Body of pancreas (tissue), 2 donors: ENCODE measurements around the genes TRAM1L1 and PDE5A.

DNA sequence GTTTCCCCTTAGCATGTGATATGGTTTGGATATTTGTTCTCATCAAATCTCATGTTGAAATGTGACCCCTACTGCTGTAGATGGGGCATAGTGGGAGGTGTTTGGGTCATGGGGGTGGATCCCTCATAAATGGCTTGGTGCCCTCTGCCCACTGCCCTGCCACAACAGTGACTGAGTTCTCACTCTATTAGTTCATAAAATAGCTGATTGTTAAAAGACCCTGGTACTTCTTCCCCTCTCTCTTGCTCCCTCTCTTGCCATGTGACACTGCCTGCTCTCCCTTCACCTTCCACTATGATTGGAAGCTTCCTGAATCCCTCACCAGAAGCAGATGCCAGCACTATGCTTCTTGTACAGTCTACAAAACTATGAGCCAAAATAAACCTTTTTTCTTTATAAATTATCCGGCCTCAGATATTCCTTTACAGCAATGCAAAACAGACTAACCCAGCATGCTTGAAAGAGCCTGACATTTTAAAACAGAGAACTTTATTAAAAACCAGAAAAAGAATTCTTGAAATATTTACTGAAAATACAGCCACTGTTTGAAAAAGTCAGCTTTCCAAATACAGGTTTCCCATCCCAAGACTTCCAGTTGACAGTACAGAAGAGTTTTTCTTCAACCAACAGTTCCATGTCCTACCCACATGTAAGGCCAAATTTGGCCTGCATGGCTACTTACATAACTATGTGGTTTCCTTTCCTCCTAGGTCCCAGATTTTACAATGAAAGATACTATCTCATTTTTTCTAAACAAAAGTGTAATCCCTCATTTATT is 182.0 kb downstream of the CAMK2D start:
- PRO-cap, result no peak
- RAMPAGE, long total RNA, 2 experiments, result no peak in any of the 2 experiments

- PRO-cap, result no peak
- RAMPAGE, long total RNA, 2 experiments, result no peak in any of the 2 experiments
Observed at GRCh38 chr4:113608695-113609617, 152.6 kb downstream of the CAMK2D start.

- PRO-cap, result no peak
- RAMPAGE, long total RNA, 2 experiments, result no peak in any of the 2 experiments
Observed at GRCh38 chr4:113684492-113684688, 77.1 kb downstream of the CAMK2D start.

GRCh38 chr4:113758454-113759021 is 3.0 kb downstream of the CAMK2D start:
- PRO-cap, result no peak
- RAMPAGE, long total RNA, 2 experiments, result no peak in any of the 2 experiments

DNA sequence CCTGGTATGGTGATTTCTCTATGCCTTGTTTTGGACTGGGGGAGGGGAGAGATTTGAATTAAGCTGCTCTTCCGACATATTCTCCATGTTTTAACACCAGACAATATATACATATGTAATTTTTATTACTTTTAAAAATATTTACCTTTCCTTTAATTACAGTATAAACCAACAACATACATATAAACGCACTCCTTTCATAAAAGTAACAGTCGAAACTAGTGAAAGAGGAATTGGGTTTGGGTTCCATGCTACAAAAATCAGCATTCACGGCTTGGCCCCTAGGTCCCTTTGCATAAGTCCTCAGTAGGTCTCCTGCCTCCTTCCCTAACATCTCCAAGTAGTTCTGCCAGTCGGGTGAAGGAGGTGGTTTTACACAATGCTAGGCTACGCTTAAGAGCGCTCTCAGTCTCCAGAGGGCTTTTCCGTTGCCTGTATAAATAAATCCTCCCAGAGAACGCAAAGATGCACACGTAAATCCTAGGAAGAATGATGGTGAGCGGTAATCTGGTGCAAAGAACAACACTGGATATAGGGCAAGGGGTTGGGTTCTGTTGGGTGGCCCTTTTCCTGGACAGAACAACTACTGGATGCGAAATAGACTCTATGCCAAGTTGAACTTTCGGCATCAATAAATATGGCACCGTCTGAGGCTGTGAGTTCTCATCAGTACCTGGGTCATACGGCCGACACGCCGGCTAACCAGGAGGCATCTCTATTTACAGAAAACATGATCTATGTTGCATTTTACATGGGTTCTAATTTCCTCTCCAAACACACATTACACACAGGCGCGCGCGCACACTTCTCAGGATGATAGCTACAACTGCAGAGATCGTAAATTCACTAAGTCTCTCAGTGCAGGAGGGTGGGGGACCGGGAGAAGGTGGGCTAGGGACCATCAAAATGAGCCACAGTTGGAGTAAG is 1.4 kb downstream of the CAMK2D start:
- PRO-cap, result unidirectional peak, plus-strand start at position 678 of the sequence
- RAMPAGE, long total RNA, 2 experiments, result no peak in any of the 2 experiments

- PRO-cap, result bidirectional peak, plus-strand start at chr4:113762789, minus-strand start at chr4:113762616
- RAMPAGE, long total RNA, 2 experiments, result no peak in any of the 2 experiments
Observed at GRCh38 chr4:113762477-113762721, 861 bp upstream of the CAMK2D start.

- PRO-cap, result no peak
- RAMPAGE, long total RNA, 2 experiments, result no peak in any of the 2 experiments
Observed at GRCh38 chr4:114481436-114482154, 117.0 kb upstream of the UGT8 start.

DNA sequence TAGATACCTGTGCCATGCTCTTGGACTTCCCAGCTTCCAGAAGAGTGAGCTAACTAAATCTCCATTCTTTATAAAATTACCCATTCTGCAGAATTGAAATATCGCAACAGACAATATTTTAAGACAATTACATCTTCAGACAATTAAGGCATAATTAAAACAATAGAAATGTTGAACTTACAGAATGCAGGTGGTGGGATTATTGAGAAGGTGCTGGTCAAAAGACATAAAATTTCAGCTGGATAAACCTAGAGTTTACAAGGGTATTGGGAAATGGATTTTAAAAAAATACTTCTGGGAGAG is 107.1 kb upstream of the UGT8 start:
- PRO-cap, result no peak
- RAMPAGE, long total RNA, 2 experiments, result no peak in any of the 2 experiments

- PRO-cap, result bidirectional peak, plus-strand start at chr4:117085642, minus-strand start at chr4:117085507
- RAMPAGE, long total RNA, 2 experiments, result start-site peak on the minus strand in 1 of 2 experiments, at chr4:117085513-117085583 at its widest, 14 reads per replicate
Observed at GRCh38 chr4:117085155-117085758, at the start of gene TRAM1L1. Gene TRAM1L1 (minus strand): TSS chr4:117085576.

DNA sequence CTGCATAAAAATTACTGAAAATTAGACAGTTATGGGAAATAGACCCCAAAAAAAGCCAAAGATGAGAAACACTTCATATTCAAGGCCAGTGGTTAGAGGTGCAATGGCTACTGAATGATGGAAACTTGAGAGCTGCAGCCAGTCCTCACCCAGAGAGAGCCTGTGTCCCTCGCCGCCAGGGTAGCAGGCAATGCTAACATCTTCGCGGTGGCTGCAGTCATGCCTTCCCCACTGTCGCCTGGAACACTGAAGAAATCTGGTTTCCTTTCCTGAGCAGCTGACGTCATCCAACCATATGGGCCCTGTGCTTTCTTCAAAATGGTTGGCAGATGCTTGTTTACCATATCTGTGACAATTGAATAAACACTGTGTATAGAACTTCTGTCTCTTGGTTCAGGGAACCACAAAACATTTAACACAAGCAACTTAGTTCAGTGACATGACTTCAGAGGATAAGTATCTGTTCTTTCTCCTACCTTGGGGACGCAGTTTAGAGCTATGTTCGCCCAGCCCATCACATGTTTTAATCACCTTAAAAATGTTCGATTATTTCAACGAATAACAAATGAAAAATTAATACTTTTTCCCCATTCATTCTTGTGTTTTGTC is 39.6 kb downstream of the PRSS12 start:
- PRO-cap, result no peak
- RAMPAGE, long total RNA, 2 experiments, result start-site peak on the minus strand in 1 of 2 experiments, centred at position 312 of the sequence, 18 reads per replicate

- PRO-cap, result unidirectional peak, minus-strand start at chr4:118586413
- RAMPAGE, long total RNA, 2 experiments, result no peak in any of the 2 experiments
Observed at GRCh38 chr4:118586191-118587004, 98.8 kb upstream of the METTL14 start.

DNA sequence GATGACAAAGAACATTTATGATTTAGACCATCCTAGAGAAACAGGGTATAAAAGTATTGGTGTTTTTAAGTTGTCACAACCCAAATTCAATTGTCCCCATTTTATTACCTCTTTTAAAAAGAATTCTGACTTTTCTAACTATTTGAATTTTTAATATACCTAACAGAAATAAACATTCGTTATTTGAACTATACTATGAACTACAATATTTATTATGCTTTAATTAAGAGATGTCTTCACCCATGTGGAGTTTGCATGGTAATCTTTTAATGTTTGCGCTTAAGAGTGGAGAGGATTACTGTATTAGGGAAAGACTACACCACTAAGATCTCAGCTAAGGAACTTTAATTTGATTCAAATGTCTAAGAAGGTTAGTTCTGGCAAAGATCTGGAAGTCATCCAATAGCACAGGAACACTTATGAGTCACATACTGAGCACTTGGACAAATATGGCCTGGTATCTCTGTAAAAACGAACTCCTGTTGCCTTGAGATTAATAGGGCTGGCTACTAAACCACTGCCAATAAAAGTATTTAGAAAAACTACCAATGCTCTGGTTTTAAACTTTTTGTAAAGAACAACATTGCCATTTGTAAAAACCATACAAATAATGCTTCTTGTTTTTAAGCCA is 70.7 kb downstream of the SEC24D start:
- PRO-cap, result no peak
- RAMPAGE, long total RNA, 2 experiments, result no peak in any of the 2 experiments

DNA sequence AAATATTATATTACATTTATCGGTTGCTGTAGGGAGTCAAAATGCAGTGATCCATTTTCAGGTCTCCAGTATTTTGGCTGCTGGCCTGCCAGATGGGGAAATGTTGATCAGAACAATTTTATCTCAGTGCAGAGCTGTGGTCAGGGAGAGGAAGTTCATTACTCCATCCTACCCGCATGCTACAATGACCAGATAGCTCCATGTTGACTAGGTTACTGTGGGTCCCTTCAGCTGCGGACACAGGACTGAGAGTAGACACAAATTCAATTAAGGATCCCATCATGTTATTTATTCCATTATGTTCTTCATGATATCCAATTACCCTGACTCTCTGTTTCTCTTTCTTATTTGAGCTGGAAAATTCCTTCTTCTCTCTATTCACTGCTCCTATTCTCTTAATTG is 16.3 kb downstream of the SYNPO2 start:
- PRO-cap, result no peak
- RAMPAGE, long total RNA, 2 experiments, result no peak in any of the 2 experiments

DNA sequence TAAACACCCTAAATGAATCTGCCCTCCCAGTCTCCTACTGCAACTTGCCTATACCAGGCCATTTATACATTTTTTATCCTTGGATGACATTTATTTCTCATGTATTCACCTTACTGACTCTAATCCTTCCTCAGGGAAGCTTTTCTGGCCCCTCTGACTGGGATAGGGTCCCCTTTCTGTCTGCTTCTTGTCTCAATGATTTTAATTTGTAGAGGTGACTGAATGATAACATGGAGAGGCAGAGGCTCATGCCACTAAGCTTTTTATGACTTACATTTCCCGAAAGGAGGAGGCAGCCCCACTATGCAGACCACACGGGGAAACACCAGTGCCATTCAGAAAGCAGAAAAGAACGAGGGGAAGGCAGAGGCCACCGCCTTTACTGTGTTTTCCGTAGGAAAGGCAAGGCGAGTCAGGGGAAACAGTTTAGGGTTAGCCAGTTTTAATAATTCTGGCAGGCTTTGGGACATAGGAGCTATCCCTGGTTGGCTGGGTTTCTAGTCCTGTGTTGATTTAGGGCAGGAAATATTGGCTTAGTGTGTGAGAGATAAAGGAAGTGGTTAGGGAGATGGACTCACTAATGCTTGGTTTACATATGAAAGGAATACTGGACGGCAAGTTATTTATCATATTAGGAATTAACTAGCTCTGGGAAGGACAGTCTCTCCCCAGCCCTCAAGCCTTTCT is 53.0 kb downstream of the SYNPO2 start:
- PRO-cap, result no peak
- RAMPAGE, long total RNA, 2 experiments, result no peak in any of the 2 experiments

GRCh38 chr4:118959687-118960055 is 71.0 kb downstream of the SYNPO2 start:
- PRO-cap, result unidirectional peak, minus-strand start at chr4:118959793
- RAMPAGE, long total RNA, 2 experiments, result no peak in any of the 2 experiments

DNA sequence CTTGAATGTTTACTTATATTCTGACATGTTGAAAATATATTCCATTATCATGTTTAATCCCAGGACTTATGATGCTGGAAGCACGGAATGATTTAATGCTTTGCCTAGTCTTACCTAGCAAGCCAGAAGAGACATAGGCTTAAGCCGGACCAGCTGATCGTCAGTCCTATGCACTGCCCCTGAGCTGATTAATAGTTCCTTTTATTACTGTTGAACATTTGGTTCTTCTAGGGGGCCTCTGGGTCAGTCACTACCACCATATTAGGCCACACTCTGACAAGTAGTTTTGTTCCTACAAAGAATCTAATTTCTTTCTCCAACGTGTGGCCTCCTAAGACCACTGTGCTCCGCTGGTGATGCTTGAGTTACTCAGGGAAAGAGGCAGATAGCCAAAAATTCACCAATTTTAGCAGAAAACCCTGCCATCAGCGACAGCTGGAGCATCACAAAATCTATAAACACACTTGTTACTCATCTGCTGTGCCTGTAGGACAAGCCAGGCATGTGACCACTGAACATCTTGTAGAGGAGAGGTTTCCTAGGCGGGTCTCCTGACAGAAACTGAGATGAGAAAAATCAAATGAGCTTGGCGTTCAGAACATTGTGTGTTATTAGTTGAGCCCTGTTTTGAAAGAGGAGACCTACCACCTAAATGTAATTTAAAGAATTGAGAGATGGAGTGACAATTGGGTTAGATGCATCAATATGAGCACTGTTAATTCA is 105.3 kb downstream of the SYNPO2 start:
- PRO-cap, result no peak
- RAMPAGE, long total RNA, 2 experiments, result no peak in any of the 2 experiments

GRCh38 chr4:119113030-119113520 is 22.6 kb upstream of the MYOZ2 start:
- PRO-cap, result no peak
- RAMPAGE, long total RNA, 2 experiments, result no peak in any of the 2 experiments

DNA sequence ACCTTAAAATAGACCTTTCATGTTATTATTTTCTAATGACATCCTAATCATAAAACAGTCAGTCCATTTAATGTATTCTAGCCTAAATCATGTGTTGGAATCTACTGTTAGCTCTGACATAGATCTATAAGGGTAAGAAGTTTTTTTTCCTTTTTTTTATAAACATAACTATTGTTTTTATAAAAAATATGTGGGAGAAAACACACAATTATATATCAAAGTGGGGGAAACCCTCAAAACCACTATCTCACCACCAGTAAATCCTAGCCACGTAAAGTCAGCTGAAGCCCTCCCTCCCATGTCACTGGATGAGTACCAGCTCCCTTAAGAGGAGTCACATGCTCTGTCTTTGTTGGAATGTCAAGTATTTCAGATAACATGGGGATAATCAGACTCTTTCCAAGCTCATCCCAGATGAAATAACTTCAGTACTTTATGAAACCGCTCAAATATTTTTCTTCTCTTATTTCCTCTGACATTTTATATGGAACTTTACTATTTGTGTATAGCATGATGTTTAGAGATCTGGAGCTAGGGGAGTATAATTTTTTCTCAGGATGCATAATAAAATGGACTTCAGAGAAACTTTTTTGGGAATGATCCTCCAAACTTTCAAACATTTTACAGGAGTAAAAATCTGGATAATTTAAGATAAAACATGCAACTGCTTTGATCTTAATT is 2.4 kb downstream of the MYOZ2 start:
- PRO-cap, result no peak
- RAMPAGE, long total RNA, 2 experiments, result no peak in any of the 2 experiments

DNA sequence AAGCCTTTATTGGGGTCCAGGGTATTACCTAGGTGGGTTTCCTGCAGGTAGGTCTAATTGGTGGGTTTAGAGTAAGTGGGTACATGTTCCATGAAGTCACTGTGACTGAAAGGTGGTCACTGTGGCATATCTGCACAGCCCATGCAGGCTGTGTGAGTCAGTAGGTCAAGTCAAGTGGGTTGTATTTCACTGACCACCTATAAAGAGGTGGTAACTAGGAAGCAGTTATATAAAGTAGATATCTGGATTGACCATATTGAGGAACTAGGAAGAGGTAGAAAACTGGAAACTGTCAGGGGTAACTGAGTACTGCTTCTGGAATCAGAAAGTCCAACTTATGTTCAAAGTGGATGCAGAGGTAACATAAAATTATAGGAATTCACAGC is 18.3 kb downstream of the USP53 start:
- PRO-cap, result no peak
- RAMPAGE, long total RNA, 2 experiments, result no peak in any of the 2 experiments

GRCh38 chr4:119628271-119629494 is at the start of gene PDE5A:
Gene PDE5A (minus strand): TSS chr4:119628804.
- PRO-cap, result bidirectional peak, plus-strand start at chr4:119628960, minus-strand start at chr4:119628780; bidirectional peak, plus-strand start at chr4:119629123, minus-strand start at chr4:119629011
- RAMPAGE, long total RNA, 2 experiments, result start-site peak on the minus strand in 1 of 2 experiments, at chr4:119628704-119628809 at its widest, 229 reads per replicate